ENCODE data around the genes BCAS3, NACA2, MRC2 and TACO1.

- RRBS = 52% methylated on average over 3 of the region's 22 CpGs
Observed at GRCh38 chr17:60559745-60560432, 33.8 kb upstream of the APPBP2 start.

GRCh38 chr17:60677130-60678444 lies at the start of gene BCAS3:
TSS of gene BCAS3 (plus strand) at chr17:60677851.
- RRBS = no CpG with 5 or more reads among the region's 63 CpGs

GRCh38 chr17:60902312-60902904 lies 224.8 kb downstream of the BCAS3 start:
- RRBS = no CpG with 5 or more reads among the region's 7 CpGs

DNA sequence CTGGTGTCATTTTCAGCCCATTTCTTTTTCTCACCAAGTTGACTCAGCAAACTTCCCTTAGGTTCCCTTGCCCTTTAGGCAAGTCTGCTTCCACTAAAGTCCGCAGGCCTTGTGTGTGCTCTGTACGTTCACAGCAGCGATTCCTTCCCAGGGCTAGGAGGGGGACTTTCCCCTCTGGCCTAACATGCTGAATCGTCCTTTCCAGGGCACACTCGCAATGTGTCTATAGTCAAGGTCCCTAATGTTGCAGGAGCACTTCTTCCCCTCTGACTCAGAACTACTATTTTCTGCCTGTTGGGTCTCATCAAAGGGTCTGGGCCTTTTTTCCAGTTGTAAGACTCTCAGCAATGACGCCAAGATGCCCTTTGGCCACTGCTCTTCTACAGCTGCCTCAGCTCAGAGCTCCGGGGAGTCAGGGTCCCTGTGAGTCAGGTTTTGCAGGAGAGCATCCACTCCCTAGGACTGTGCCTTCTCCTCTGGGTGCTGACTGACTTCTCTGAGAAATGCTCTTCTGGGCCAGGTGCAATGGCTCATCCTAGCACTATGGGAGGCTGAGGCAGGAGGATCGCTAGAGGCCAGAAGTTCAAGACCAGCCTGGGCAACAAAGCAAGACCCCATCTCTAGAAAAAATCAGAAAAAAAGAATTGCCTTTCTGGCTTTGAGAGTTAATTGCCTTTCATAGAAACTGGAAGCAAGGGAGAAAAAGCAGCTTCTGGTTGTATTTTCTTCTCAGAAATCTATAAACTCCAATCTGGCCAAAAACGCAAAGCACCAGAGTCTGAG lies 64.4 kb upstream of the TBX2 start:
- RRBS = no CpG with 5 or more reads among the region's 9 CpGs

DNA sequence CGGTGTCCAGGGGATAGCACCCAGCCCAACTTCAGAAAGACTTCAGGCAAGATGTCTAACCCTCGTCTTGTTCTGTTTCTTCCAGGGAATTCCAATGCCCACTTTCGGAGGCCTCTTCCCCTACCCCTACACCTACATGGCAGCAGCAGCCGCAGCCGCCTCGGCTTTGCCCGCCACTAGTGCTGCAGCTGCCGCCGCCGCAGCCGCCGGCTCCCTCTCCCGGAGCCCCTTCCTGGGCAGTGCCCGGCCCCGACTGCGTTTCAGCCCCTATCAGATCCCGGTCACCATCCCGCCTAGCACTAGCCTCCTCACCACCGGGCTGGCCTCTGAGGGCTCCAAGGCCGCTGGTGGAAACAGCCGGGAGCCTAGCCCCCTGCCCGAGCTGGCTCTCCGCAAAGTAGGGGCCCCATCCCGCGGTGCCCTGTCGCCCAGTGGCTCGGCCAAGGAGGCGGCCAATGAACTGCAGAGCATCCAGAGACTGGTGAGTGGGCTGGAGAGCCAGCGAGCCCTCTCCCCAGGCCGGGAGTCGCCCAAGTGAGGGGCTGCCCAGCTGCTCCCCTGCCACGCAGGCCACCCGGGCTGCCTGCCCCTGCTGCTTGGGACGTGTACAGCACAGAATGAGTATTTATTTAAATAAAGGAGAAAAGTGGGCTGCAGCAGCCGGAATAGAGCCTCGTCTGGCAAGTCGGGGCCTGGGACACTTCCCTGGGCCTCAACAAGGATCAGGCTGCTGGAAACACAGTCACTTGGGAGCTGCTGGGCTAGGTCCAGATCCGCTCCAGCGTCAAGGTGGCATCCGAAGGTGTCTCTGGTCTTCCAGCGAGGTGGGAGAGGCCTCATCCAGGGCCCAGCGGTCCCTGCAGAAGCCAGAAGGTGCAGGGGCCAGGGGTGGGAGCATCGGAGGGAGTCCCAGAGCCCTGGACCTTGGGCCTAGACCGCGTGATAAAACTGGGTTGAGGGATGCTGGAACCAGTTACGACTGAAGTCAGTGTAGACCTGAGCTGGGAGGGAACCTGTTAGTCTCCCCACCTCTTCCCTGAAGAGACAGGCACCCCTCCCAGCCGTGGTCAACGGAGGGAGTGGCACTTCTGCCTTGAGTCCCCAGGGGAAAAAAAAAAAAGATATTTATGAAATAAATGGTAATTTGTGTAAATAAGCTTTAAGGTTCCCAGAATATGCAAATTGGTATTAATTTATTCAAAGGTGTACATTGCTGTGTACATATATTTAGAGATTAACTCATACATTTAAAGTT lies 8.8 kb downstream of the TBX2 start:
- RRBS = 94% methylated on average over 10 of the region's 48 CpGs

GRCh38 chr17:61591059-61591589 lies at the start of gene NACA2:
TSS of gene NACA2 (minus strand) at chr17:61591219.
- RRBS = no CpG with 5 or more reads among the region's 18 CpGs

- RRBS = no CpG with 5 or more reads among the region's 4 CpGs
Observed at GRCh38 chr17:61996179-61996926, 68.6 kb upstream of the INTS2 start.

- RRBS = no CpG with 5 or more reads among the region's 3 CpGs
Observed at GRCh38 chr17:62063967-62064299, 1.1 kb downstream of the MED13 start.

GRCh38 chr17:62479655-62480089 lies 1.0 kb downstream of the TLK2 start:
- RRBS = 0% methylated on average over 1 of the region's 17 CpGs

- RRBS = 3% methylated on average over 19 of the region's 58 CpGs
Observed at GRCh38 chr17:62626575-62627612, 576 bp upstream of the MRC2 start.

- RRBS = 3% methylated on average over 11 of the region's 43 CpGs
Observed at GRCh38 chr17:62627613-62627971, at the start of gene MRC2. TSS of gene MRC2 (plus strand) at chr17:62627670.

GRCh38 chr17:62679716-62680373 lies 52.4 kb downstream of the MRC2 start:
- RRBS = 71% methylated on average over 13 of the region's 44 CpGs

- RRBS = no CpG with 5 or more reads among the region's 11 CpGs
Observed at GRCh38 chr17:62688205-62688944, 60.9 kb downstream of the MRC2 start.

- RRBS = no CpG with 5 or more reads among the region's 5 CpGs
Observed at GRCh38 chr17:62790615-62790788, 17.6 kb downstream of the MARCHF10 start.

DNA sequence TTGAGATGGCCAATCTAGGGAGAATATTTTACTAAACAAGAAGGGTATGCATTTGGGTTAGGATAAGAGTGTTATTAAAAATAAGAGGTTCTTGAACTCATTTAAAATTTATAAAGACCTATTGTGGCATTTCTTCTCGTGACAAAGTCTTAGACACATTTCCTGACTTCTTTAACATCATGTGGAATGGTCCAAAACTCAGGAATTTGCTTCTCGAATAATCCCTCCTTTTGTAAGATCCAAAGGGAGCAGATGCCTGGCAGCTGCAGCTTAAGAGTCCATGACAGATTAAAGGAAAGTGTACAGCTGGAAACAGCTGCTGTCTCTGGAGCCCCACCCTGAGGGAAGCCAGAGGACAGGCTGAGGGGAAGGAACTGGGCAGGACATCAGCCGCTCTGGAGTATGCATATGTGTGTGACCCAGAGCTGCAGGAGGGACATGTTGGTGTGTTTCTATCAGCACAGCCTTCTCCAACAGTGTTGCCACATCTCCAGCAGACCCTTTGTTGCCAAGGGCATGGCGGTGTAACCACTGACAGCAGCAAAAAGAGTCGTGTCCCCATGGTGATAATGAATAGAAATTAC lies 46.3 kb downstream of the CYB561 start:
- RRBS = no CpG with 5 or more reads among the region's 5 CpGs

GRCh38 chr17:63477912-63478149 lies 970 bp downstream of the ACE start:
- RRBS = no CpG with 5 or more reads among the region's 10 CpGs

DNA sequence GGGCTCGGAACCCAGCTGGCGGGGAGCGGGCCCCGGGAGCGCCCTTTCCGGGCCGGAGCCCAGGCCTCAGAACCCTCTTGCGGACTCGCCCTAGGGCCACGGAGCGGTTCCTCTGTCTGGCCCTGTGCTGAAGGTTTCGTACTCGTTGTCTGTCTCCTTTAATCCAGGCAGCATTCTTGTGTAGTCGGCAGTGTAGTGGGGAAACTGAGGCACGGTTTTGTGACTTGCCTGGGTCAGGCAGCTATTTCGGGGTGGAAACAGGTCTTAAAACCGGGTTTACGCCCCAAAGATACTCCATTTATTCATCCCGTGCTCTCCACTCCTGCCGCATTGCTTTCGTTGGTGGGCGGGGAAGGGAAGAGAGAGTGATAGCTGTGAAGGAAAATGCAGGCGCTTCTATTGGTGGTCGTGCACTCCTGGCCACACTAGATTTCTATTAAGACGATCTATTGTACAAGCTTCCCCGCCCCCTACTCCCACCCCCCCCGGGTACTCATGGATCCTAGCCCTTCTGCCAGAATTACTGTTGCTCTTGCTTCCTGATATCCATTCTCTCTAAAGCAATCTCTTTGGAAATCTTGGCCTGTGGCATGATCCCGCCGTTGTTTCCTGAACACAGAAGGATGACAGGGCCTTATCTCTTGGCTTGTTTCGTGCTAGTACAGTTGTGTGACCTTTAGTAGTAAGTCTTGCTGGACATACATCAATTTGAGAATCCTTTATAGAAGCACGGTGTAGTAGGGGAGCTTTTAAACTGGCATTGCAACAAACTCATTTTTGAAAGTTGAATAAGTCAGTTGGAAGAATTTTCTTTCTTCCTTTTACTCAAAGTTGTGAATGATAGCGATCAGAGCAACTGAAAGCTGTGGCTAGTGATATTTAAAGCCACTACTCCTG lies 800 bp downstream of the DCAF7 start:
- RRBS = 2% methylated on average over 4 of the region's 32 CpGs

DNA sequence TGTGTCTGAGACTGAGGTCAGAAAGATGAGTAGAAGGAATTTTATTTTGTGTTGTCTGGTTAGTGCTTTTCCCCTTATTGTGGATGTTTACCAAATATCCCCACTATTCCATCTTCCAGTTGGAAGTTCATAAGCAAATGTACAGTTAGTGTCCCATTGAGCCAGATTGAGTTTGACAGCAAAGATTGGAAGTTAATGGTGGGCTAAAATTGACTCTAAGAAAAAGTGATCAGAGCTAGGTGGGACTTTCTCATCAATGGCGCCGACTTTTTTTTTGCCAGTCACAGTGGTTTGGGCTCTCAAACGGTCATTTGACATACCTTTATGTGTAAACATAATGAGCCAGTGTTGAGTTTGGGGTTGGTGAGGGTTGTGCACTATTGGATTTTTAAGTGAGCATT lies 23.4 kb upstream of the TACO1 start:
- RRBS = no CpG with 5 or more reads among the region's 3 CpGs

DNA sequence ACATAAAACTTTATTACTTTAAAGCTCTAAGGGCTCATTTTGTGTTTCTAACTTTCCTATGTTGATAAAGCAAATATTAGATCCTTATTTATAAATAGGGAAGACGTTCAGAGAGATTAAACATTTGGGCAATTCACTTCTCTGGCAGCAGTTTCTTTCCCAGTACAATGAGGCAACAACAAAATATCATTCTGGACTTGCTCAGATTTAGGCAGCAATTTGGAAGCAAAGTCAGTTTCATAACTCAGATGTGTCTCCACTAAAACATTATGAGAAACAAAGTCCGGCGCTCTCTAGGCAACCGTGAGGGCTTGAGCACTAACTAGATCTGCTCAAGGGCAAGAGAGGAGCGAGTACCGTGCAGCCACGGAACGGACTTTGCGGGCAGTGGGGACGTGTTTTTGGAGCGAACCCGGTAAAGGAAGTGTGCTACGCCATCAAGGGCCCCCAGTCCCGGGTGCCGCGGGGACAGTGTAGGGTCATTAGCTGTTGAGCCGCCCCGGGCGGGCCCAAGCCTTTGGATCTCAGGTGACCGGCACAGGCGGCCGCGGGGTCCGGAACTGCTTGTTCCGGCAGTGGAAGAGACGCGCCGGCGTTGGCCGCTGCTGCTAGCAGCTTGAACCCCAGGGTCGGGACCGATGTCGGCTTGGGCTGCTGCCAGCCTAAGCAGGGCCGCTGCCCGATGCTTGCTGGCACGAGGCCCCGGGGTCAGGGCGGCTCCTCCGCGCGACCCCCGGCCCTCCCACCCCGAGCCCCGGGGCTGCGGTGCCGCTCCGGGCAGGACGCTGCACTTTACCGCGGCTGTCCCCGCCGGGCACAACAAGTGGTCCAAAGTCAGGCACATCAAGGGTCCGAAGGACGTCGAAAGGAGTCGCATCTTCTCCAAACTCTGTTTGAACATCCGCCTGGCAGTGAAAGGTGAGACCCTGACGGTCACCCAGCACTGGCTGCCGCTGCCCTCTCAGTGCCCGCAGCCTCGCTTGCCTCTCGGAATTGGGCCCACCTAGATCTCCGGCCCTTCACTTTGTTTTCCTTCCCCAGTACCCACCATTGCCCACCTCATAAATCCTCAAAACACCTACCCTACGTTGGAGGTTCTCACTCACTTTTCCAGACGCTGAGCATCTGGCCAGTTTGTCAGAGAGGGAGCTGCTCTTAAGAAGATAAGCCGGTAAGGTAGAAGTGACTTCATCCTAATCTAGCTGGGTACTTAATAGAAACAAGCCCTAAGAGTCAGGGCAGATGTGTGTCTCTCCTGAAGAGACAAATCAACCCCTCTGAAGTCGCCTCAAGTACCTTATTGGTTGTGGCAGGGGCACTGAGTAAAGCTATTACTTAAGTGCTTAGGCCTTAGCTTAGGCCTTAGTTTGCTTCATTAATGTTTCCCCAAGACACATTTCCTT lies at the start of gene TACO1:
Gene TACO1, plus strand, starts transcription at position 450 of the 1,403 bp plus-strand sequence.
- RRBS = 1% methylated on average over 5 of the region's 67 CpGs

DNA sequence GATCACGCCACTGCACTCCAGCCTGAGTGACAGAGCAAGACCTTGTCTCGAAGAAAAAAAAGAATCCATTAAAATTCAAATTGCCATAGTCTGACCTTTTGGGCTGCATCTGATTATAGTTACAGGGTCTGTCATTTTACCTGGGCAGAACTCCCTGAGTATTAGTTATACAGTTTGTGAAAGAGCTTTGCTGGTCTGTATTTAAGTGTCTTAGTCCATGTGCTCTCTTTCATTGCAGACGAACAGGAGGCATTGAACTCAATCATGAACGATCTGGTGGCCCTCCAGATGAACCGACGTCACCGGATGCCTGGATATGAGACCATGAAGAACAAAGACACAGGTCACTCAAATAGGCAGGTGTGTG lies 10.2 kb downstream of the MAP3K3 start:
- RRBS = no CpG with 5 or more reads among the region's 7 CpGs

Data from AG09309 (cell line).